A375 (cell line): ENCODE measurements around a stretch of chr10.

- RAMPAGE, long total RNA, result no peak
Measured at GRCh38 chr10:124918182-124918854, 23.6 kb upstream of the ZRANB1 start.

- RAMPAGE, long total RNA, result no peak
Measured at GRCh38 chr10:124983008-124984022, 41.4 kb downstream of the ZRANB1 start.

DNA sequence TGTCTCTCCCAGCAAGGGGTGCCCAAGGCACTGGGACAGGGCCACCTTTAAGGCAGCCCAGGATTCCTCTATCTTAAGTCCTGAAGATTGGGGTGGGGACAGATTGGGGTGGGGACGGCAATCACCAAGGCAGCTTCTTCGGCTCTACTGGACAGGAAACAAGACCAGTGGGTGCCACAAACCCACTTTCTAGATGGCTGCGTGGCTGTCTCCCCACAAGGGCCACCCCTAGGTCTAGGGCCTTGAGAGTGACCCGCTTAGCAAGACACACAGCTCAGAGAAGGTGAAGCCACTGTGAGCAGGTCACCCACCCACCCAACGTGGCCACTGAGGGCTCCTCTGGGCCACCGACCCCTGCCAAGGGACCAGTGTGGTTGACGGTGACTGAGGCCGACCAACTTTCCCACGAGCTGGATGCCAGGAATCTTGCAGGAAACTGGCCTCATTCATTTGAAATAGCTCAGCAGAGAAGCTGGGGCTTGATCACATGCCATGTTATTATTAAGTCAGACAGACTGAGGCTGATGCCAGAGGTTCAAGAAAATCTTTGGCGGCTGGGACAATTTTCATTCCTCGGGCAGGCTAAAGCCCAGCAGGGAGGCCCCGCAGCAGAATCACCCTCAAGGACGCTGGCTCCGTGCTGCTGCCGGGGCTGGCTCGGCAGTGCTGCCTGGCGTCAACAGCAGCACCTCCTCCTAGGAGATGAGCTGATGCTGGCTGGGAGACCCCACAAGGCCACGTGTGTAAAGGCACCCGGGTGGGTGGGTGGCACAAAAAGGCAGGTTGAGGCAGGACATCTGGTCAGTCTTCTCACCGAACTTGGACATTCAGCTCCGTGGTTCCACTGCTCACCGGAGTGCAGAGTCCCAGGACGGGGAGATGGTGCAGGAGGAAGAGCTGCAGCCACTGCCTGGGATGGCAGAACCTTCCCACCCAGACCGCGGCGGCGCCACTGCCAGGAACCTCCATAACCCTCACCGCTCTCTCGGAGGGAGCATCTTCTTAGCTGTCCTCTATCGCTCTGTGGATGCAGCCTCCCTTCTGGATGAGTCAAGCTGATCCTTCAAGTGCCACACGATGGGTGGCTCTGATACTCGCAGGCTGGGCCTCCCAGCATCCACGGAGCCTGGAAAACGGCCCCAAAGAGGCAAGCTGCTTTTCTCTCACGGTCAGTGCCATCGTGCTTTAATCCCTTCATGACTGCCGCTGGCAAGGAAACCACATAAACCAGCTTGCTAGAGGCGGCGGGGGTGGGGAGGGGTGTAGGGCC lies 28.2 kb downstream of the CTBP2 start:
- RAMPAGE, long total RNA, result no peak

DNA sequence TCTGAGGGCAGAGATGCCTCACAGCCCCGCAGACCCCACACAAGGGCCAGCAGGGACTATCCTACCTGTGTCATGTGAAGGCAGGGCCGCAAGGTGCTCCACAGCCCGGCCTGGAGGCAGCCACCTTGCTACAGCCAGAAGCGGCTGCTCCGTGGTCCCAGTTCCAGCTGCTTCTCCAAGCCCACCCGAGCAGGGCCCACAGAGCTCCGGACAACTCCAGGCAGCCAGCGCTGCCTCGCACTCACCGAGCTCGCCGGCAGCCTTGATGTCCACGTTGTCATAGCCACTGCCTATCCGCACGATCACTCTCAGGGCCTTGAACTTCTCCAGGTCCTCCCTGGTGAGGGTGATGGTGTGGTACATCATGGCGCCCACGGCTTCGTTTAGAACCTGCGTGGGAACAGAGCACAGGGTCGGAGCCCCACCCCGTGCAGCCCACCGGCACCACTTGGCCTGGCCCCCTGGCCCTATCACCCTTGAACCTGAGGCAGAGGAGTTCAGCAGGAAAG lies 25.1 kb downstream of the CTBP2 start:
- RAMPAGE, long total RNA, result no peak

GRCh38 chr10:125035167-125035745 lies 7.4 kb upstream of the CTBP2 start:
- RAMPAGE, long total RNA, result no peak

DNA sequence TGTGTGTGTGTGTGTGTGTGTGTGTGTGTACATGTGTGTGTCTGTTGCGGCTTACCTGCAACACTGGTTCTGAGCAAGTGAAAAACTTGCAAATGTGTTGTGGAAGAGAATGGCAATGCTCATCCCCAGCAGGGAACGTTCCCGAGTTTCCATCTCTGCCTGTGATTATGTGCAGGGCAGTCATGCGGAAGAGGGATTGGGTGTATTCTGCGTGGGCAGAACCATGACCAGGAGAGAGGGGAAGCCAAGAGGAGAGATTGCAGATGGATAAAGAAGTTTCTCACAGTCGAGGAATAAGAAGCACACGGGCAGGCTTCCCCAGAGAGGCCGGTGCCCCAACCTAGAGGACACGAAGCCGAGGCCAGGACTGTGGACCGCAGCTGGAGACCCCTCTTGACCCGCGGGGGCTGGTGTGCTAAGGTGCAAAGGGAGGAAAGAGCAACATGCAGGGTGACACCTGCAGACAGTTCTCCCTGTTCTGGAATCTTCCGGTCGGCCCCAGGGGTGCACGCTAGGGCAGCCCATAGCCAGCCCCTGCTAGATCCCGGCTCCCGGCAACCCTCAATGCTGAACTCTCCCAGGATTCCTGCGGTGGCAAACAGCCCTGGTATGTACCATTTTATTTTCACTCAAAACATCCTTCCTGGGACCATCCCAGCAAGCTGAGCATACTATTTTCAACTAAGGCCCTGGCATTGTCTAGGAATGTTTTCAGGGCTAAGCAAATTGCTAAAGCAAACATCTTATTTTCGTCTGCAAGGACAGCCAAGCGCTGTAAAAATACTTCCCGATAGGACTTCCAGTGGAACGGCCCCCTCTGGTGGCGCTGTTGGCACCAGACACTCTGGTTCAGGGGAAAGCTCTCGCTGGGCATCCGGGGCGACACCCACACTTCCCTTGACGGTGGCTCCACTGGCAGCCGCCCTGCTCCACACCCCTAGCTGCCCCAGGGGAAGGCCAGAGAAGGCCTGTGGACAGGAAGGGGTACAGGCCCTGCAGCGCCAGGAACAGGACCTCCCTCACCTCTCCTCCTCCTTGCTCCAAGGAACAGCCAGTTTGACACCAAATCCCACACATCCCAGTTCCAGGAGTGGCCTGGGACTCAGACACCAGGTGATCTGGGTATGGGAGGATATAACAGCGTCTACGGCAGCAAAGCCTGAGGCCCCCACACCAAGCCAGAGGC lies 33.0 kb upstream of the CTBP2 start:
- RAMPAGE, long total RNA, result no peak

DNA sequence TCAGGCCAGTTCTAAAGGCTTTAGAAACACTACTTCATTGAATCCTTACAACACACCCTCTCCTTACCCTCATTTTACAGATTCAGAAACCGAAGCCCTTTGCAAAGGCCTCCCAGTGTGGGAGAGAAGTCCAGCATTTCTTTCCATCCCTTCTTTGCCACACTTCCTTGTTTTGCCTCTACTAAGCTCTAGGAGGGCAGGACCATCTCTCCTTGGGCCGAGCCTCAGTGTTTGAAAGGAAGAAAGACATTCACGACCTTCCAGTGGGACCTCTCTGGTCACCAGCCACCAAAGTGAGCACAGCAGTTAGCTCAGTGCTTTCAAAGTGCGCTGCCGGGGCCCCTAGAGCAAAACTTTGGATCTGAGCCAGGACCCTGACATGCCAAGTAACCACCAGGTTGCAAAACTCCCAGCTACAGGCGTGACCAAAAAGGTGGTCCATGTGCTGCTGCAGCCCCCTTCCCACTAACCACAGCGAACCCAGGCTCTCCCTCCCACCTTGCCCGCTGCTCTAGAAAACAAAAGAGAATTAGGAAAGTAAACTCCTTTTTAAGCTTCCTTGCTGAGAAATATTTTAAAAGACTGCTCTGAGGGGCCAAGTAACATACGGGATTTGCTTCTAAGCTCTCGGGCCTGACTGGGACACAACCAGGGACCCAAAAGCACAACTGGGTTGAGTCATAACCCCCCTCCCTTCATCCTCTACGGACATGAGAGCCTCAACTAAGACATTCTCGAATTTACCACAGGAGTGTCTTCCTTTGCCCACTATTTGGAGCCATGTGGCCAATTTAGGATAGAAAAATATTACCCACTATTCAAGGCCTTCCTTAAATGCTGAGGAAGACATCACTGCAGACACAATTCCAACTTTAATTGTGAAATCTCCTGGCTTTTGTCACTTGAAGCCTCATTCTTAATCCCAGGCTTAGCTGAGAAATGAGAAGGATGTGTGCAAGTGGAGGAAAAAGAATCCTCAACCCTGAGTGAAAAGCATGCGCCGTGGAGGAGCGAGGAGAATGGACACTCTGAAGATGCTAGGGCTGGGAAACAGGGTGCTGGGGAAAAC lies 120.4 kb upstream of the CTBP2 start:
- RAMPAGE, long total RNA, result no peak

DNA sequence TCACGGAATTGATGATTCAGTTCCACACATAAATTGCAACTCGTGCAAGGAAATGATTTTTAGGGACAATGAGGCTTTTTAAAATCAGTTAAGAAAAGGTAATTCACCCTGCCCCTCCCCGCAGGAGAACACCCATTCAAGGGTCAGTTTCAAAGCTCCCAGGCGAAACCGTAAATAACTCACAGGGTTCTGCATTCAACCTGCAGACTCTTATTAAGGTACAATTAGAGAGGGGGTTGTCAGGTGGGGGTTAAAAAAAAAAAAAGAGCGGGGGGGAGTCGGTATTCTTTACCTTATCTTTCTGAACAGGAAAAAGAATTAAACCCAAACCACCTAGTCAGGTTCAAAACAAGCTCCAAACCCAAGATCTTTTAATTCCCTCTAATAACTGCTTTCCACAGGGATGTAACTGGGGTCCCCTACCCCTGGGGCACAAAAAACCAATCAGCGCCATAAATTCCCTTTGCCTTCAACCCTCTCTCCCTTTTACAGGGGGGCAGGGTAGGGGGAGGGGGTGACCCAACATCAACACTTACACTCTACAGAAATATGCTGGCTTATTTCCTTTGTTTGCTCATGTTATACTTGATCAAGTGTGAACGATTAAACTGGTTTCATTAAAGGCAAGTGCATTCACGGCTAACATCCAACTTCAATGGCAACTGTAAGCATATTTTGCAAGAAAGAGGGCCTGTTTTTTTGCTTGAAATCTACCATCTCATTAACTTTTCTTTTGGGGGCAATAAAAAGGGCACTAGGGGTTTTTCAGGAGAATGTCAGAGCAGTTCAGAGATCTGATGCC lies 129.5 kb upstream of the CTBP2 start:
- RAMPAGE, long total RNA, result no peak

GRCh38 chr10:125158269-125159553 lies 130.8 kb upstream of the CTBP2 start:
- RAMPAGE, long total RNA, result no peak

GRCh38 chr10:125894294-125894505 lies 2.2 kb upstream of the FANK1 start:
- RAMPAGE, long total RNA, result no peak

- RAMPAGE, long total RNA, result no peak
Measured at GRCh38 chr10:126041689-126042894, 145.7 kb downstream of the FANK1 start.

DNA sequence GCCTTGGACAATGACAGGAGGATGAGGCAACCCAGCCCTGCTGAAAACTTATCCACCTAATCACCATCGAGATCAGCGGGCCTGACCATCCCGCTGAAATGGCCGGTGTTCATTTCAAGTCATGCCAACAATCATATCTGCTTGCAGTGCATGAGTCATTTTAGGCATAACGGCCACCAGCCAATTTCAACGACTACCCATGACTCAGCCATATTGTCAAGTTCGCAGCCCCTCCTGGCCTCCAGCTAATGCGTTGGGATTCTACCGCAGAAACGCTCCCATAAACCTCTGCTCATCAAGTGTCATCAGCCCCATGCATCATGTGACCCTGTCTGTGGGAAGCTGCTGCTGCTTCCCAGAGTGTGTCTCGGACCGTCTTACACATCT lies 189.0 kb downstream of the ADAM12 start:
- RAMPAGE, long total RNA, result no peak

DNA sequence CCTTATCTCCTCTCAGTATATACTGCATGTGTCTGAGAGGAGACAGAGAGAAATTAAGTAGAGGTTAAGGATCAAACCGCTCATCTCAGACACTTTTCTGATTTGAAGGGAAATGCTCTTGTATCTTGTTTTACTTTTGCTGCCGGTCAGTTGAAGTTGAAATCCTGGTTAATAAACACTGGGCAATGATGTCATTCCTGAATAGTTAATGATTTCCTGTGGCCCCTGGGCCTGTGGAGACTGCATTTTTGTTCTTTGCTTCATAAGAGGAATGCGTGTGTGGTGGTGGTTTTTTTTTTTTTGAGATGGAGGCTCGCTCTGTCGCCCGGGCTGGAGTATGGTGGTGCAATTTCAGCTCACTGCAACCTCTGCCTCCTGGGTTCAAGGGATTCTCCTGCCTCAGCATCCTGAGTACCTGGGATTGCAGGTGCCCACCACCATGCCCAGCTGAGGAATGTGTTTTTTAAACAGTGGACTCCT lies 67.8 kb downstream of the DOCK1 start:
- RAMPAGE, long total RNA, result no peak

DNA sequence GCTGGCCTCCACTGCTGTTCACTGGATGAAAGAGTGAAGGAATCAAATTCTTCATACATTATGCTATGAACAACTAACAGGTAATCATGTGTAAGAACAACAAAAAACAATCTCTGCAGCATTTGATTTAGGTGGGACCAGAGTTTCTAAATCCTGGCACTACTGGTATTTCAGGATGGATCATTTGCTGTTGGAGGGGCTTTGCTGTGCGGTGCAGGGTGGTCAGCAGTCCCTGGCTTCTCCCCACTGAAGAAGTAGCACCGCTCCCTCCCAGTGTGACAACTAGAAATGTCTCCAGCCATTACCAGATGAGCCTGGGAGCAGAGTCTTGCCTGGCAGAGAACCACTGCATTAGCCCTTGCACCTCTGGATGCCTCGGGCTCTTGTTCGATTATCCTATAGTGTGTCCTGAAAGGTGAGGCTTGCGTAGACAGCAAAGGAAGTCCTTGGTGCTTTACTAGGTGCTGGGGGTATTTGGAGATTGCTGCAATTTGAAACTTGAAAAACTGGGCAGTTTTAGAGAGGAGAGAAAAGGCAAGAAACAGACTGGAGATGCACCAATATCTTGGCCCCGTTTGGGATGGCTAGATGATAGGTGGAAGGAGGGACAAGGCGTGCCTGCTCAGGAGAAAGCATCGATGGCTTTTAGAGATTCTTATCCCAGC lies 18.1 kb downstream of the INSYN2A start:
- RAMPAGE, long total RNA, result no peak

- RAMPAGE, long total RNA, result no peak
Measured at GRCh38 chr10:127195444-127195771, 983 bp downstream of the INSYN2A start.

DNA sequence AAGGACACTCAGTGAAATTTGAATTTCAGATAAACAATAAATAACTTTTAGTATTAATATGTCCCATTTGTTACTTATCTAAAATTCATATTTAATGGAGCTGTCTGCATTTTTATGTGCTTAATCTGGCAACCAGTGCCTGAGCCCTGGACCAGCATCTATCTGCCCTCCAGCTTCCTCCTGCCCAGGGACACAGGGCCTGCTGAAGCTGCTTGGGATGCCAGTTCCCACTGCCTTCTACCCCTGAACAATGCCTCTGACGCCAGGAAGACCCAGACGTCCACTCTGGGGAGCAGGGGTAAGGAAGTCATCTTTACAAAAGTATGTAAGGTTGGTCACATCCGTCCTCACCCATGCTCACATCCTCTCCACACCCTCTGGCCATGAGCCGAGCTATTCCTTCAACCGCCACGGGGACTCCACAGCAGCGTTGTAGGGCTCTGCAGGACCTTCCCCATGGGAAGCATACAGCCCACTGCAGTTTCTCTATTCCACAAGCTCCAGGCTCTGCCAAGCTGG lies 58.6 kb downstream of the CLRN3 start:
- RAMPAGE, long total RNA, result no peak

GRCh38 chr10:127990839-127991615 lies 84.1 kb downstream of the PTPRE start:
- RAMPAGE, long total RNA, result no peak

DNA sequence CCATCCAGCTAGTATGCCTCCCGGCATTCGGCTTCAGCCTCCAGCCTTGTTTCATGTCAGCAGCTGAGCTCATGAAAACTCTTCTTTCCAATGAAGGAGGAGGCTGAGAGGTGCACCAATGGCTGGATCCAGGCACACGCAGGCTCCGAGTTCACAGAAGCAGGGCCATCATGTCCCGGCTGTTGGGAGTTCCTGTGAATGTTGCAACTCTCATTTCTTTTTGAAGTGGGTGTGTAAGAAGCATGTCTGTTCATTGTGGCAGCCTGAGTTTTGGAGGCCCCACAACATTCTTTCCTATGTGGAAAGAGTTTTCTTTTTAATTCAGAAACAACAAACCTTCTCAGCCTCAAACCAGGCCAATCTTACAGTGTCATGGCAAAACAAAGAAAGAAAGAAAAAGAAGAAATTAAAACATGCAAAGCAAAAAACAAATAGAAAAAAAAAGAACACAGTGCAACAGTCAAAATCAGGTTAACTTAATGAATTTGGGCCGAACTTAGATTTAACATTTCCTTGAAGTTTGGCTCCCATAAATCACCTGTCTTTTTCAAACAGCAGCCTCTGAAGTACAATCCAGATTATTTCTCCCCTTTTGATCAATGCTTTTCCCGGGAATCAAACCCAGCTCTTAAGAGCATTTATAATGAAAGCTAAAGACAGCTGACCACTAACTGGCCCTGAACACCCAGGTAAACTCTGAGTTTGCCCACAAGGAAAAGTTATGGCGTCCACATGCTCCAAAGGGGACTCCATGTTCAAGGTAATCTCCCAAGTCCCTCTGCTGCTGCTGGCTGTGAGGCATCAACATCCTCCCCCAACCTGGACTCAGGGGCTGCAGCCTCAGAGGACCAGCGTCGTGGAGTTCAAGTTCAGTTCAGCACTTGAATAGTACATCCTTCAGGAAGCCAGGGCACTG lies 89.9 kb downstream of the PTPRE start:
- RAMPAGE, long total RNA, result no peak

DNA sequence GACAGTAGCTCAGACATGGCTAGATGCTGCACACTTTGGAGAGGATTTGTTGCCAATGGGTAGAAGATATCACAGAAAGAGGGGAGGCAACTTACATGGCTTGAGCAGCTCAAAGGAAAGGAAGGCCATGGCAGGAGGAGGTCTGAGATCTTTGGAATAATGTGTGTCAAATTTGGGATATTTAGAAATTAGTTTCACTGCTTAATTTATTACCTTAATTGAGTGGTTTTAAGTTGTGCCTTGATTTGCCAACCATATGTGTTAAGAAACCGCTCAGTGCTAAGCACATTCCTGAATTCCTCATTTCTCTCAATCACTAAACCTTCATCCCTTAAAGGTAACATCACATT lies 68.5 kb downstream of the MKI67 start:
- RAMPAGE, long total RNA, result no peak

GRCh38 chr10:128067573-128068673 lies 58.3 kb downstream of the MKI67 start:
- RAMPAGE, long total RNA, result no peak